ENCODE measurements around a stretch of chr1.

DNA sequence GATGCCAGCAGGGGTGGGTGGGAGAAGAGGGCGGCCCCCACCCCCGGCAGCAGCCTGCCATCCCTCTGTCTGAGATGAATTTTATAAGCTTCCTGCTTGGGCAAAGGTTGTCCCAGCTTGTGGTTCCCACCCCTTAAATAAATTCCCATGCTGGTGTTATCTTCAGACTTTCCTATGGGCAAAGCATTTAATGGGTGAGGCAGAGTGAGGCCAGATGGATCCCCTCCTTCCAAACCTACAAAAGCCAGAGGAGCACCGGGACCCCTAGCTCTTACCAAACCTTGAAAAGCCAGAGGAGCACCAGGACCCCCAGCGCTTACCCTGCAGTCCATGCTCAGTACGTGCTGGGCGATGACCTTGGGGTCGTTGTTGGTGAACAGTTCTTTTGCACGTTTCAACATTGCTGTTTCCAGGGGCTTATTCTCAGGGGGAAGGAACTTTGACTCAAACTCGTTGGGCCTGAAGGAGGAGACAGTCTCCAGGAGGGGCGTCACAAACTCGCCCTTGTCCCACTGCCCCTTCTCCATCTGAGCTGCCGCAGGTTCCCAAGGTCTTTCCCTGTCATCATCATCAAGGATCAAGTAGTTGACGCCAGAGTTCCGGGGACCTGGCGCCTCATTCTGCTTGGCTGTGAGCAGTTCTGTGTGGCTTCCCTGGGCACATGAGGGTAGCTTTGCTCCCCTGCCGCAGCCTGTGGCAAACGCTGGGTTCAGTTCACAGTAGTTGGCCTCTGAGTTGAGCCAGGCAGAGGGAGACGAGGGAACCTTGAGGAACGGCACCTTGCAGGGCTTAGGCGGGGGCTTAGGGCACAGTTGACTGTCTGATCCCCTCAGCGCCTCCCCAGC, 99.4 kb downstream of the BCAR3 start:
- RRBS = no CpG with 5 or more reads among the region's 21 CpGs

DNA sequence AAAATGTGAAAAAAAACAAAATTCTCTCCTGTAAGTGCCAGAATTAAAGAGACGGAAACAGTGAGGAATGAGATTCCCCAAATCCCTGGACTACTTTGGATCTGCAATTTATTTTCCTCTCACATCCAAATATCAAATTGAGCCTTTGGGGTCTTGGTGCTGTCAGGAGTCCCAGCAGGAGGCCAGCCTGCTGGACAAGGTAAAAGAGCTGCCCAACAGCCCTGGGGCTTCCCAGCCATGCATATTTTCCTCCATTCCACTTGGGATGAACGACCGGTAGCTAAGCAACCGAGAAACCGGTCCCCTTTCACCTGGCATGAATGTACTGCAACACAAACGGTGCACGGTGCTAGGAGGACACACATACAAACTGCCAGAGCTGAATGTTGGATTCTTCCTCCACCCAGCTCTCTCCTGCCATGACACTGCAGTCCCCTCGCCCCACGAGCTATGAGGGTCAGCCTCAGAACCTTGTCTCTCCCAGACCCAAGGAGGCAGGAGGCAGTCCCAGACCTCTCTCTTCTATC, 42.7 kb downstream of the BCAR3 start:
- RRBS = no CpG with 5 or more reads among the region's 9 CpGs

- RRBS = no CpG with 5 or more reads among the region's 4 CpGs
These were observed 26.9 kb downstream of the BCAR3 start for GRCh38 chr1:93654639-93655296.

DNA sequence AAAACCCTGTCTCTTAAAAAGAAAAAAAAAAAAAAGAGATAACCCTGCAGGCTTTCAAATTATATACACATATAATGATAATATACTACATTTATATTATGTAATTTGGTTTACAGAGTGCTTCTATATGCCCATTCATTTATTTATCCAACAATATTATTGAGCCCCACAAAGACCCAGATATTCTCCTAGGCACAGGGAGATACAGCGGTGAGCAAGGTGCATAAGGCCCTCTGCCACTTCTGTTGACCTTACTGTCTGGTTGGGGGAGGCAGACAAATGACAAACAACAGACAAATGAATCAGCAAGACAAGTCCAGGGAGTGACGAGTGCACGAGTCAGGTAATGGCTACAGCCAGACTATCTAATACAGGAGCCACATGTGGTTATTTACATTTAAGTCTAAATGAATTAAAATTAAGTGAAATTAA, 21.9 kb upstream of the BCAR3 start:
- RRBS = no CpG with 5 or more reads among the region's 3 CpGs

DNA sequence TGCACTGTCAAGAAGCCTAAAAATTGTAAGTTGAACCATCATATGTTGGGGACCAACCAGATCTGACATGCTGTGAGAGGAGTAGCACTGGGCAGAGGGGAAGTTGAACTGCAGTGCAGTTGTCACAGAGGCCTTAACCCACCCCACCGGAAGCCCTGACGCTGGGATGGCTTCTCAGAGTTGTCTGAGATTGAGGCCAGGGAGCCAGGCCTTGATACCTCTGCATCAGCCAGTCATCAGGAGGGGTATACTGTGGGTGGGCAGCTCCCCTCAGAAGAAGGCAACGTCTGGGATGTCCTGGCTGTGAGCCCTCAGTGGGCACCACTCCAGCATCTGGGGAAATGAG, 47.8 kb upstream of the BCAR3 start:
- RRBS = no CpG with 5 or more reads among the region's 3 CpGs

DNA sequence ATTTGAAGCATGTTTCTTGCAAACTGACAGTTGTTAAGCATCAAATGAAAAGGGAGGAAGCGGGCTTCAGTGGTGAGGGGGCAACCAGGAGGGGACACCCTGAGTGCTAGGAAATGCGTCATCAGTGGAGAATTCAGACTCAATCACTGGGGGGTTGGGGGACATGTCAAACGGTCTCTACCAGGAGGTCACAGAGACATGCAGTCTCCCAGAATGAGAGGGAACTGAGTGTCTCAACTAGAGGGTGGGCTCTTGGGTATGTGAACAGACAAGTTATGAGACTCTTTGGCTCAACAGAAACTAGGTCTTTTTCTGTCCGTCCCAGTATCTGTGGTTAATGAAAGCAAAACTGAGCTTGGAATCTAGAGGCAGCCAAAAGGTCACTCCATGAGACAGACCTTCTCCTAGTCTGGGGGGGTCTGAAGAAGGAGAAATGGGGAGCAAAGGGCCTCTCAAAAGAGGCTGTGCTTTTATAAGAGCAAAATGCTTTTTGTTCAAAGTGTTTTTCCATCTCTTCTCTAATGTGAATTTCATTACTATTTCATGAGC, 28.5 kb downstream of the ABCA4 start:
- RRBS = no CpG with 5 or more reads among the region's 4 CpGs

DNA sequence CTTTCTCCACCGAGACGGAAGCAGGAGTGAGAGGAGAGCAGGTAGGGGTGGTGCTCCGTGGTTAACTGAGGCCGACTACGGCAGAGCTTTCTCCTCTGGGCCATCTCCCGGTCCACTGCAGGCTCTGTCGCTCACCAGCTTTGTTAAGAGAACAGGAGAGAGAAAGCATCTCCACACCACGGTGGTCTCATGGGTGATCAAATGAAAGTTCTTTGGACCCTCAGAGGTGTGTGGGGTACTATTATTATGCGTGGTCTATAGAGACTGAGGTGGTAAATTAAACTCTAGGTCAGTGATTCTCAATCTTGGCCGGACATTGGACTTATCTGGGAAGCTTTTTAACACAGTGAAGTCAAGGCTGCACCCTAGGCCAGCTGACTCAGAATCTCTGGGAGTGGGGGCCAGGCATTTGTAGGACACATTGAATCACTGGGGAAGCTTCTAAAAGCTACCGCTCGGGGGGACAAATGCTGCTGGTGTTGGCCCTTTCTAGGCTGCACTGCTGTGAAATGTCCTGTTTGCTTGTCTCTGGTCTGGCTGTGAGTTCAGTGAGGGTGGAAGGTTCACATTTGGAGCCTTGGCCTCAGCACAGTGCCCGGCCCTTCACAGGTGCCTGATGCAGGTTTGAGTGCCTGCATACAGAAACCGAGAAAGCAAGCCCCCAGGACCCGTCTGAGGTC, 24.9 kb downstream of the ABCA4 start:
- RRBS = no CpG with 5 or more reads among the region's 15 CpGs

- RRBS = no CpG with 5 or more reads among the region's 1 CpG
These were observed 8.6 kb upstream of the ARHGAP29 start for GRCh38 chr1:94246097-94246338.

DNA sequence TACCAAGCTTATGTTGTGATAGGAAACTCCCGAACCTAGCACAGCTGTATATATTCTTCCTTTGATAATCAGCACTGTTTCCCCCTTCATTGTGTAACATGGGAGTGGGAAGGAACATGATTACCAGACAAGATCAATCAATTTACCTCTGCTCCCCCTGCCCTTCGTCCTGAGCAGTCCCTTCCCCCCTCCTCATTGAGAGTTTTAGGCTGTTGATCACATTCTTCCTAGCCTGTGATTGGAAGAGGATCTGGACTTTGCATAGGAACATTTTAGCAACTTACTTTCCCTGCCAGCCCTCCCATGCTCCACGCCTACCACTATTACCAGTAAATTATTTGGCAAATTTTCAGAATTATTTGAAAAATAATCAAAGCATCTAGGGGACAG, 62.7 kb upstream of the ABCD3 start:
- RRBS = no CpG with 5 or more reads among the region's 3 CpGs

GRCh38 chr1:94453617-94454832, 35.8 kb downstream of the ABCD3 start:
- RRBS = no CpG with 5 or more reads among the region's 7 CpGs

GRCh38 chr1:94540127-94540502, 1.4 kb downstream of the F3 start:
- RRBS = no CpG with 5 or more reads among the region's 3 CpGs

GRCh38 chr1:94552049-94552773, 10.7 kb upstream of the F3 start:
- RRBS = no CpG with 5 or more reads among the region's 11 CpGs

DNA sequence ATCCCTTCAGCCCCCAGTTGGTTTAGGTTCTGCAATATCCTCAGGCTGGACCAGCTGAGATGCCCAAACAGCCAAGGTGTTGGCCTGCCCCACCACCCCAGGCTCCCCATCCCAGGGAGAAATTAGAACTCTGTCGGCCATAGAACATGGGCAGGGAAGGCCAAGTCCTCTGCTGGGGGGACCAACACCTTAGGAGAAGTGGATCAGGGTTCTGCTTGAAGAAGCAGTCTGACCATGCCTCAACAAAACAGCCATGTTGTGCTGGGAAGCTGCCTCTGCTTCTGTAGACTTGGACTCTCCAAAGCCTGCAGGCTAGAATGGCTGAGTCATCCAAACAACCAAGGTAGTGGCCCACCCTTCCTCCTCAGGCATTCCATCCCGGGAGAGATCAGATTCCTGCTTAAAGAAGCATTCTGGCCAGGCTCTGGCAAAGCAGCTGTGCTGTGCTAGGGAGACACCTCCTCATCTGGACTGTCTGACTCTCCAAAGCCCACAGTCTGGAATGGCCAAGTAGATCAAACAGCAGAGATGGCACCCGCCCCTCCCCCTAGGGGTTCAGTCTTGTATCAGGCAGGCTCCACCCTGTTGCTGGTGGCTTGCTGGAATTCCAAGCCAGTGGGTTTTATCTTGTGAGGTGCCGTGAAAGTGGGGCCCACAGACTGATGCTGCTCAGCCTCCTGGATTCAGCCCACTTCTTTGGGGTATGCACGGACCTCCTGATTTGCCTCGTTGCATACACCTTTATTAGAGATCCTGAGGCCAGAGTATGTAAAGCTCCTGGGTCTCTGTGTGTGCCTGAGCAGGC, 38.3 kb upstream of the F3 start:
- RRBS = no CpG with 5 or more reads among the region's 6 CpGs

- RRBS = no CpG with 5 or more reads among the region's 2 CpGs
These were observed 48.9 kb upstream of the F3 start for GRCh38 chr1:94590432-94590882.

- RRBS = no CpG with 5 or more reads among the region's 12 CpGs
These were observed 106.8 kb upstream of the F3 start for GRCh38 chr1:94648194-94648839.

DNA sequence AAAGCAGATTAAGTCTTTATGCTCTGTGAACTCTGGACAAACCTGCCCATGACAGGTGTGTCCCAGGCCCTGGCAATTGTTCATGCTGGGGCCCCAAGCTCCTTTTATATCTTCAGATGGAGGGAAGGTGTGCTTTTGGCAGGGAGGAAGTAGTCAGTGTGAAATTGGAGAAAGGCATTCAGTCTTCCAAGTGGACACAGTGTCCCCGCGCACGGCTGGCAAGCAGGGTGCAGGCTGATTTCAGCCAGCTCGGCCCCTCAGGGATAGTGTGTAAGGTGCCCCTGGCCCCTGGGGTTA, 135.2 kb upstream of the F3 start:
- RRBS = no CpG with 5 or more reads among the region's 4 CpGs

- RRBS = no CpG with 5 or more reads among the region's 7 CpGs
These were observed 106.4 kb upstream of the SLC44A3 start for GRCh38 chr1:94713749-94714212.

- RRBS = 96% methylated on average over 1 of the region's 24 CpGs
These were observed 84.9 kb upstream of the SLC44A3 start for GRCh38 chr1:94734771-94736096.

DNA sequence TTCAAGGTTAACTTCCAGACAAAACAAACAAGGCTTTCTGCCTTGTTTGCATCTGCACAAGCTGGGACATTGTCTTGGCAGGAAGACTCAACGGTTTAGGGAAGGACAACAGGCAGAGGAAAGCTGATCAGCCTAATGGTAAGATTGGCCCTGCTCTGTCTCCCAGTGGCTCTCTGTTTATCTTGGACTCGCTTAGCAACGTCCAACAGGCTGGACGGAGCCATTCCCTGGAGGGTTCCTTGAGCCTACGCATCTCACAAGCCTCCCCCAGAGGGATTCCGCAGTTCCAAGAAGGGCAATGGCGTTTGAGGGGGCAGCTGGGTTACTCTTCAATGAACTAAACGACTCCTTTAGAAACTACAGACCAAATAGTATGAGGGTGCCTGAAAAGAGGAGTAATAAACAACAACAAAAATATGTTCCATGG, 62.1 kb upstream of the SLC44A3 start:
- RRBS = no CpG with 5 or more reads among the region's 8 CpGs

DNA sequence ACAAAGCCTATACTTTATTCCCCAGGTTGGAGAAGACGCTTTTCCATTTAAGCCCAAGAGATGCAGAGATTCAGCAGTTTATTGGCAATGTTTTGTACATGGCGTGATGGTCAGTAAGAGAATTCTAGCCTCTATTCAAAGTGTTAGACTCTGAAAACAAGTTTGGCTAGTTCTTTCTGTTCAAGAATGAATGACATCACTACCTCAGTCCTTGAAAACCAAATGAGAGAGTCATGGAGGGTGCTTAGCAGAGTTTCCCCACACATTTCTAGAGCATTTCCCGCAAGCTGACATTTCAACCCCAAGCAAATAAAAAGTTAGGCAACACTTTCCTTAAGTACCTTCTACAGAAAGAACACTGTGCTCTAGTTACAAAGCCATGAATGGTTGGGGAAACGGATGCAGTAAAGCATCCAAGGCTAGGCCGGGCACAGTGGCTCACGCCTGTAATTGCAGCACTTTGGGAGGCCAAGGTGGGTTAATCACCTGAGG, 48.0 kb upstream of the SLC44A3 start:
- RRBS = no CpG with 5 or more reads among the region's 6 CpGs

All from AG09319 (cell line).